Gastrocnemius medialis (tissue), 3 donors: ENCODE measurements around a stretch of chr3.

GRCh38 chr3:28575105-28575813, 226.6 kb upstream of the AZI2 start:
- PRO-cap, result no peak
- RAMPAGE, long total RNA, 3 experiments, result start-site peak on the plus strand in 1 of 3 experiments, at chr3:28575068-28575623 at its widest, 11 reads per replicate; start-site peak on the minus strand in 1 of 3 experiments, at chr3:28575472-28575506 at its widest, 5 reads per replicate

DNA sequence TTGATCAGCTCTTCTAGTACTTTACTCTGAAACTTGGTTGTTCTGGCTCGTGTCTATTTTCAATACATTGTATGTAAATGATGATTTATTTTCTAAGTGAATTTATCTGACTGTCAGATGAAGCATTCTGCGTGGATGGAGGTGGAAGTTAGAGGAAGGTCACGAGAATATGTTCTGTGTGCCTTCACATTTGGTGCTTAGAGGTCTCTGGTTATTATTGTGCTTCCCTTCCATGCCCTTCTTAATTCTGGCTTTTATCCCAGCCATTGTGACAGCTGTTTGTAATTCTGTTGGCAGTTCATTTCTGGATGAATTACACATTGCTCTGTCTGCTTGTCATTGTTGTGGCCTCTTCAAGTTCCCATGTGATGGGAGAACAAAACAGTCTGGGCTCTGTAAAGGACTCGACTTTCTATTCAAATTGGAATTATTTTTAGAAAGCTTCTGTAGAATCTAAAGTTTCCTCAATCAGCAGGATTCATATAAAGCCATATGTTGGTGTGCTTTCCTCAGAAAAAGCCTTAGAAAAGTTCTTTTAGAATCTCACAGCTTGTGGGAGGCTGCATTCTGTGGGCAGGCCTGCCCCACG, 397.3 kb upstream of the AZI2 start:
- PRO-cap, result unidirectional peak, plus-strand start at position 356 of the sequence
- RAMPAGE, long total RNA, 3 experiments, result no peak in any of the 3 experiments

GRCh38 chr3:29308043-29308595, 27.2 kb downstream of the RBMS3 start:
- PRO-cap, result no peak
- RAMPAGE, long total RNA, 3 experiments, result no peak in any of the 3 experiments

GRCh38 chr3:29381621-29382157, 100.8 kb downstream of the RBMS3 start:
- PRO-cap, result no peak
- RAMPAGE, long total RNA, 3 experiments, result no peak in any of the 3 experiments

DNA sequence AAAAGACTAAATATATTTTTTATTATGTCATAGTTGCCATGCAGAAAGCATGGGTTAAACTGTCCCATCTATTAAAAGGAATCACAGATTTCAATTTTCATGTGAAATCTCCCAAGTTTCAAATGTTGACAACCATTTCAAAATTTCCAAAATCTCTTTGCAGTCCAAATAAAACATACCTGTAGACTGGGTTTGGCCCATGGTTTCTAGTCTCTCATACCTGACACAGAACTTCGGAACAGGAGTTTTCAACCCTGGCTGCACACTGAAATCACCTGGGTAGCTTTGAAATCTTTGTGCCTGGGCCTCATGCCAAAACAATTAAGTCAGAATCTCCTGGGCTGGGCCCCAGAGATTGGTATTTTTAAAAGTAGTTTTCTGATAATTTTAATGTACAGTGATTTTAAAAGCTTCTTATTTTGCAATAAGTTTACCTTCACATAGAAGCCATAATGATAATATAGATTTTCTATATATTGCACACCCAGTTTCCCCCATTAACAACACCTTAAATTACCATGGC, 476.5 kb downstream of the RBMS3 start:
- PRO-cap, result no peak
- RAMPAGE, long total RNA, 3 experiments, result no peak in any of the 3 experiments

DNA sequence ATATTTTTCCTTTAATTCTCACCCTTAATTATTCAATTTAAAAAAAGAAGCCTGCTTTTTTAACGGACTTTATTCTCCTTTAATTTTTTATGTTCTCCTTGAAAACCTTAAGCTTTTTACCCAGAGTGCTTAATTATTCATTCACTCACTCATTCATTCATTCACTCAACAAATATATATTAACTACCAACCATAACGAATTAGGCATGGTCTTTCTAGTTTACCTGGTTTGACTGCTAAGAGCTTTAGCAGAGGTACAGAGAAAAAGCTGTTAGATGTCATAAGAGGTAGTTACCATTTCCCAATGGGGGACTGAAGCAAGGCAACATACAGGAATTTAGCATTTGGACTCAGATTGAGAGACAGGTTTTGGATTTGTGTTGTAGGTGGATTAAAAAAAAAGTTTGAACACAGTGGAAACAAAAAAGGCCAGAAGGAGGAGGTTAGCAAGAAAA, 634.9 kb upstream of the TGFBR2 start:
- PRO-cap, result no peak
- RAMPAGE, long total RNA, 3 experiments, result no peak in any of the 3 experiments

DNA sequence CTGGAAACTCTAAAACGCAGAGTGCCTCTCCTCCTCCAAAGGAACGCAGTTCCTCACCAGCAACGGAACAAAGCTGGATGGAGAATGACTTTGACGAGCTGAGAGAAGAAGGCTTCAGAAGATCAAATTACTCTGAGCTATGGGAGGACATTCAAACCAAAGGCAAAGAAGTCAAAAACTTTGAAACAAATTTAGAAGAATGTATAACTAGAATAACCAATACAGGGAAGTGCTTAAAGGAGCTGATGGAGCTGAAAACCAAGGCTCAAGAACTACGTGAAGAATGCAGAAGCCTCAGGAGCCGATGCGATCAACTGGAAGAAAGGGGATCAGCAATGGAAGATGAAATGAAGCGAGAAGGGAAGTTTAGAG, 611.6 kb upstream of the TGFBR2 start:
- PRO-cap, result no peak
- RAMPAGE, long total RNA, 3 experiments, result no peak in any of the 3 experiments

DNA sequence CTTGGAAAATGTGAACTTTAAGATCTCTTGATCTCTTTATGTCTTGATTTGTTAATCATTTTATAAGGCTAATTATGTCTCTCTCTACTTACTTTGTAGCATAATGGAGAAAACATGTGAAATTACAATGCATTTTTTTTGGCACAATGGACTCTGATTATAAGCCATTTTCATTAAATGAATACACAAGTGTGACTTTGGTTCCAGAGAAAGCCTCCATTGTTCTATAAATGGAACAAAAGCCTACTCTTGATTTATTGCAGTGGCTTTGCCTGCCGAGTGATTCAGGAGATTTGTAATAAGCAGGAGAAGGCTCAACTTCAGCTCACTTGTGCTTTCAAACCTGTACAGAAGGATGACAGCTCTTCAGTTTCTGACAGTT, 439.0 kb upstream of the TGFBR2 start:
- PRO-cap, result no peak
- RAMPAGE, long total RNA, 3 experiments, result no peak in any of the 3 experiments

DNA sequence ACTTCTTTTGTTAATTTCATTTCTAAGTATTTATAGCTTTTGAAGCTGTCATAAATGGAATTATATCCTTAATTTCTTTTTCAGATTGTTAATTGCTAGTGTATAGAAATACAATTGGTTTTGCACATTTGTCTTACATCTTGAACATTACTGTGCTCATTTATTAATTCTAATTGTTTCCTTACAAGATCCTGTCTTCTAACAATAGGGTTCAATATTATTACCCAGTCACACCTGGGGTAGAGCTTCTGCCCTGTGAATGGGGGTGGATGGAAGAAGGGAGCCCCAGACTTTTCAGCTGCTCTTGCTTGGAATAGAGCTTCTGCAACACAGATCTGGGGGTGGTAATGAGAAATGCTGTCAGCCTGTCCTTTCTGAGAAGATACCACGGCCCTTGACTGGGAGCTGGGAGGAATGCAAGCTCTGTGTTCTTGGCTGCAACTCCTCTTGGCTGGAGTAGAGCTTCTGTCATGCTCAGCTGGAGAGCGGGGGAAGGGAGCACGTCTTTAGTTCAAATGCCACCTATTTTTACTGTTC, 180.2 kb upstream of the TGFBR2 start:
- PRO-cap, result no peak
- RAMPAGE, long total RNA, 3 experiments, result no peak in any of the 3 experiments

- PRO-cap, result no peak
- RAMPAGE, long total RNA, 3 experiments, result no peak in any of the 3 experiments
Measured at GRCh38 chr3:30440704-30441374, 165.6 kb upstream of the TGFBR2 start.

GRCh38 chr3:30604654-30605206, 1.7 kb upstream of the TGFBR2 start:
- PRO-cap, result no peak
- RAMPAGE, long total RNA, 3 experiments, result no peak in any of the 3 experiments

DNA sequence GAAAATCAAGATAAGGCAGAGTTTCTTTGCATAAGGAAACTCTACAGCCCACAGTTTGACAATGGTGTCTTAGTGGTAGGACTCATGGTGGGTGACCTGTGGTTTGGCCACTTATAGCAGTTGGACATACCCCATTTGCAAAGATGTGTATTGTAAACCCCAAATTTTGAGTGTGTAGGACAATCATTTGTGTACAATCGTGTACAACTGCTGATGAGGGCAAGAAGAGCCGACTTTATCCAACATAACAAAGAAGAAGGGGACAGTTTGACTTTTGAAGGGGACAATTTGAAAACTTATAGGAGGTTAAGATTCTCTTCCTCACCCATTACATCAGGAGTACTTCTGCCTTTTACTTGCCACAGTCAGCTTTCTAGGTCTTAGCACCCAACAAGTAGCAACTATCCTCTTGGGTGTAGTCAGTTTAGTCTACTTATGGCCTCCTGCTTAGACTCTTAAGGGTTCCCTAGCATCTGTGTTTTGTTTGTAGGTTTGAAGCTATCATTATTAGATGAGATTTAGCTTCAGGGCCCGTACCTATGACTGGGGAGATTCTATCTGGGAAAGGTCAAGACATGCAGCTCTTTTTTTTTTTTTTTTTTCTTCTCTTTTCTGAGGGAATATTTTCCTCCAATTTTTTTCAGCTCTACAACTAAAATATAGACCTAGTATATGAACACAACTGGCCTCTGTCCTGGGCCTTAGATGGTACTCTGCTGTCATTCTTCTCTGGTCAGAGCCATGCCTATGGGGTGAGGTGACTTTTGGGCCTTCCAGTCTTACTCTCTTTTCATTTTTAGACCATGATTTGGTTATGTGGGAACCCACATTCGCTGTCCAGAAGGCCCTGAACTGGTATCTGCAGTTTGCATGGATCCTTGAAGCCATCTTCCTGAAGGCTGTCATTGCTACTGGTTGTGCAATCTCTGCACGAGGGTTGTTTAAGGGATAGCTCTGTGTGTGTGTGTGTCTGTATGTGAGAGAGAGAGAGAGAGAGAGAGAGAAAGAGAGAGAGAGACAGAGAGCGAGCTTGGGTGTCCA, 6.5 kb downstream of the TGFBR2 start:
- PRO-cap, result no peak
- RAMPAGE, long total RNA, 3 experiments, result no peak in any of the 3 experiments

GRCh38 chr3:30615417-30616164, 9.2 kb downstream of the TGFBR2 start:
- PRO-cap, result no peak
- RAMPAGE, long total RNA, 3 experiments, result no peak in any of the 3 experiments

GRCh38 chr3:30646198-30646595, 39.8 kb downstream of the TGFBR2 start:
- PRO-cap, result no peak
- RAMPAGE, long total RNA, 3 experiments, result no peak in any of the 3 experiments

DNA sequence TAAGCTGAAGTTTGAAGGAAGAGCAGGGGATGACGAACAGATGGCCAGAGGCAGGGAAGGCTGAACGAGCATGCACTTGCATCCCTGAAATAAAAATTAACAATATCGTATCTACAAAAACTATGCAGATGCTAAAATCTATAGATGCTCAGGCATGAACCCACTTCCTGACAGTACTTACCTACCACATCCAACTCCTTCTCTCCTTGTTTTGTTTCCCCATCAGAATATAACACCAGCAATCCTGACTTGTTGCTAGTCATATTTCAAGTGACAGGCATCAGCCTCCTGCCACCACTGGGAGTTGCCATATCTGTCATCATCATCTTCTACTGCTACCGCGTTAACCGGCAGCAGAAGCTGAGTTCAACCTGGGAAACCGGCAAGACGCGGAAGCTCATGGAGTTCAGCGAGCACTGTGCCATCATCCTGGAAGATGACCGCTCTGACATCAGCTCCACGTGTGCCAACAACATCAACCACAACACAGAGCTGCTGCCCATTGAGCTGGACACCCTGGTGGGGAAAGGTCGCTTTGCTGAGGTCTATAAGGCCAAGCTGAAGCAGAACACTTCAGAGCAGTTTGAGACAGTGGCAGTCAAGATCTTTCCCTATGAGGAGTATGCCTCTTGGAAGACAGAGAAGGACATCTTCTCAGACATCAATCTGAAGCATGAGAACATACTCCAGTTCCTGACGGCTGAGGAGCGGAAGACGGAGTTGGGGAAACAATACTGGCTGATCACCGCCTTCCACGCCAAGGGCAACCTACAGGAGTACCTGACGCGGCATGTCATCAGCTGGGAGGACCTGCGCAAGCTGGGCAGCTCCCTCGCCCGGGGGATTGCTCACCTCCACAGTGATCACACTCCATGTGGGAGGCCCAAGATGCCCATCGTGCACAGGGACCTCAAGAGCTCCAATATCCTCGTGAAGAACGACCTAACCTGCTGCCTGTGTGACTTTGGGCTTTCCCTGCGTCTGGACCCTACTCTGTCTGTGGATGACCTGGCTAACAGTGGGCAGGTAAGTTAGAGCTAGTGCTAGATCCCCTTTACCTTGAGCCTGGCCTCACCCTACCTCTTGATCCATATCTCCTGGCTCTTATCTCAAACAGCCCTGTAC, 65.4 kb downstream of the TGFBR2 start:
- PRO-cap, result no peak
- RAMPAGE, long total RNA, 3 experiments, result no peak in any of the 3 experiments

- PRO-cap, result no peak
- RAMPAGE, long total RNA, 3 experiments, result no peak in any of the 3 experiments
Measured at GRCh38 chr3:31226747-31228031, 305.5 kb upstream of the STT3B start.

DNA sequence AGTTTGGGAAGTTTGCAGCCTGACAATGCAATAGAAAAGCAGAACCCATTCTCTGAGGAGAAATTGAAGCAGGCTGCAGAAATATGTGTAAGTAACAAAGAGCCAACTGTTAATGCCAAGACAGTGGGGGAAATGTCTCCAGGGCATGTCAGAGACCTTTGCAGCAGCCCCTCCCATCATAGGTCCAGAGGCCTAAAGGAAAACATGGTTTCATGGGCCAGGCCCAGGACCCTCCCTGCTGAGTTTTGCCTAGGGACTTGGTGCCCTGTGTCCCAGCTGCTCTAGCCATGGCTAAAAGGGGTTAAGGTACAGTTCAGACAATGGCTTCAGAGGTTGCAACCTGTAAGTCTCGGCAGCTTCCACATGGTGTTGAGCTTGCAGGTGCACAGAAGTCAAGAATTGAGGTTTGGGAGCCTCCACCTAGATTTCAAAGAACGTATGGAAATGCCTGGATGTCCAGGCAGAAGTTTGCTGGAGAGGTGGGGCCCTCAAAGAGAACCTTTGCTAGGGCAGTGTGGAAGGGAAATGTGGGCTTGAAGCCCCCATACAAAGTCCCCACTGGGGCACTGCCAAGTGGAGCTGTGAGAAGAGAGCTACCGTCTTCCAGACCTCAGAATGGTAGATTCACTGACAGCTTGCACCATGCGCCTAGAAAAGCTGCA, 73.6 kb downstream of the STT3B start:
- PRO-cap, result no peak
- RAMPAGE, long total RNA, 3 experiments, result no peak in any of the 3 experiments

DNA sequence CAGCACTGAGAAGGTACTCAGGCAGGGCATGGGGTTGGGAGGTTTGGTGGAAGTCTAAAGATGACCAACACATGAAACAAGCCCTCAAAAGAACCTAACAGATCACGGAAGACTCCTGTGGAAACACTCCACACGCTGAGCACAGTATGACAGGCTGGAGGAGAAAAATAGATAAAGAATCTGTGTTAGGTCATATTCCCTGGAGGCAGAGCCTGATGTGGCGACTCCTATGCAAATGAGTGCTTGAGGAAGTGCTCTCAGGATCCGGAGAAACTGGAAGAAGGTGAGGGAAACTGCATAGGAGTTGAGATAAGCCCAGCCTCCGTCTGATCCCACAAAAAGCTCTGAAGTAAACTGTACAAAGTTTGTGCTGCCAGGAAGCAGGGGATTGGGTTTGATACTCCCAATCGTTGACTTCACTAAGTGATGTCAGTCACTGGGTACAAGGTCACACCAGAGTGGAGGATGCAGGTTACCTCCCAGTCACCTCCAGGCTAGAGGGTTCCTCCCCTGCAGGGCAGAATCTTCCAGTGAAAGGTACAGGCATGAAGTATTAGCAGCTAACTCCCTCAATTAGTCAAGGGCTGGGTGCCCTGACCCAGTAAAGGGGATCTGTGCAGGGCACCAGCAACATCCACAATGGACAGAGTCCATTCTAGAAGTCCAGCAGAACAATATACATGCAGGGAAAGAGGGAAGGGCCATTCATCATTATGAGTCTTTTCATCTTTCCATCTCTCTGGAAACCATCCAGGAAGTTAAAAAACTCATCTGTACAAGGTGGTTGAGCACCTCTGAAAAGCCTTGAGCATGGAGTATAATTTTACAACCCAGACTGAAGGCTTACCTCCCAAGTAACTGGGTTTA, 33.3 kb downstream of the OSBPL10 start:
- PRO-cap, result no peak
- RAMPAGE, long total RNA, 3 experiments, result no peak in any of the 3 experiments

- PRO-cap, result no peak
- RAMPAGE, long total RNA, 3 experiments, result no peak in any of the 3 experiments
Measured at GRCh38 chr3:32045194-32045913, 61.1 kb upstream of the GPD1L start.

- PRO-cap, result no peak
- RAMPAGE, long total RNA, 3 experiments, result no peak in any of the 3 experiments
Measured at GRCh38 chr3:32077059-32077915, 29.1 kb upstream of the GPD1L start.